Measurements from ENCODE around the gene ORM1.

GRCh38 chr9:113397082-113397873, 3.8 kb downstream of the ALAD start:
- RRBS, result no CpG with 5 or more reads among the region's 9 CpGs

GRCh38 chr9:113502963-113503670, 39.6 kb downstream of the RGS3 start:
- RRBS, result no CpG with 5 or more reads among the region's 8 CpGs

GRCh38 chr9:113511897-113512791, 48.6 kb downstream of the RGS3 start:
- RRBS, result no CpG with 5 or more reads among the region's 10 CpGs

GRCh38 chr9:113516974-113517703, 53.6 kb downstream of the RGS3 start:
- RRBS, result 91% methylated on average over 2 of the region's 9 CpGs

- RRBS, result no CpG with 5 or more reads among the region's 3 CpGs
Measured at GRCh38 chr9:113519743-113520143, 56.2 kb downstream of the RGS3 start.

DNA sequence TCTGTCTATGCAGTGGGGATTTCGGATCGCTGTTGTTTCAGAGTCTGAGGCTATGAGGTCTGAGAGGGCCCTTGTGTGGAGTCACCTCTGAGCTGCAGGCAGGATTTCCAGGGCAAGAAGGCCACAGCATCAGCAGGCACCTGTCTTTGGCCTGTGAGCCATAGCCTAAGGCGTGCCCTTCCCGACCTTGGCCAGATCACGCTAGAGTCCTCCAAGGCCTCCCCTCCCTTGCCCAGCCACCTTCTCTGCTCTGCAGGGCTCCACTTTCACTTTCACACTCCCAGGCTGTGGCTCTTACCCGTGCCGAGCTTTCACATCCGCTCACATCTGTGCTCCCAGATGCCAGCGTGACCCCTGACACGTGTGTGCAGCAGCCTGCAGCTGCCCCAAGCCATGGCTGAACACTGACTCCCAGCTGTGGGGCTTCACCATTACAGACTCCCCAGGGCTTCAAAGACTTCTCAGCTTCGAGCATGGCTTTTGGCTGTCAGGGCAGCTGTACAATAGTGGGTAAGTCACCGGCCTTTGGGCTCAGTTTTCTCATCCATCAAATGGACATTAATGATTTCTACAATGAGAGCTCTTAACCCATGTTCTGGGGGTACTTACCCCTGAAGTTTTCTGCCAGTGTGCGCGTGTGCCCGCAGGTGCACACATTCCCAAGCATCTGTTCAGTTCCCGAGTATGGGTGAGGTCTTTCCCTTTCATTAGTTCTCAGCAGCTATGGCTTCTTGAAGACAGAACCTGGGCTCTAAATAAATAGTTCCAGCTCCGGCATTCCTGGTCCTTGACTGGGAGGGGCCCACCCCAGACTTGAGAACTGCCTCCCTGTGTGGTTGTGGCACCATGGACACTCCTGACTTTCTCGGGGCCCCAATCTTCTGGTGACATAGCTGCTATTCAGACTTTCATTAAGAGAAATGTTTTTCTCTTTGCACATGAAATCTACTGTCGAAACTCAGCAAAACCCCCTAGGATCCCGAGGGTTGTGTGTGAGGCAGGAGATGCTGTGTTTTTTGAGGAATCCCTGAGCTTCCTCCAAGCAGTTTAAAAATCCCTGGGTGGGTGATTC, 118.5 kb downstream of the RGS3 start:
- RRBS, result no CpG with 5 or more reads among the region's 20 CpGs

DNA sequence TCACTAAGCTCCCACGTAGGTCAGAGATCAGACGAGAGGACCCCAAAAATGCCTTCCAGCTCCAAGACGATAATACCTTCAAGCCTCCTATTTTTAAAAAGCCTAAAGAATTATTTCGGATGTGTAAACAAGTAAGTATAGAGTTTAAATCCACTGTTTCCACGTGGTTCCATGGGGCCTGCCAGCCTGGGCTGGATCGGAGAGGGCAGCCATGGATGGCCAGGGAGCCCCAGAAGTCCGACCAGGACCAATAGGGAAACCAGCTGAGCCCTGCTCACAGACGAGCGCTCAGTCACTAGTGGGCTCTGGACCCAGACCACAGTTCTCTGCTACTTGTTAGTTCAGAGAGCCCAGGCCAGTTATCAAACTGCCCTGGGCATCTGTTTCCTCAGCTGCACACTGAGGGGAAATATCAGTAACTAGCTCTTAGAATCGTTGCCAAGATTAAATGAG, 124.7 kb downstream of the RGS3 start:
- RRBS, result no CpG with 5 or more reads among the region's 10 CpGs

- RRBS, result no CpG with 5 or more reads among the region's 16 CpGs
Measured at GRCh38 chr9:113621248-113621978, 157.9 kb downstream of the RGS3 start.

DNA sequence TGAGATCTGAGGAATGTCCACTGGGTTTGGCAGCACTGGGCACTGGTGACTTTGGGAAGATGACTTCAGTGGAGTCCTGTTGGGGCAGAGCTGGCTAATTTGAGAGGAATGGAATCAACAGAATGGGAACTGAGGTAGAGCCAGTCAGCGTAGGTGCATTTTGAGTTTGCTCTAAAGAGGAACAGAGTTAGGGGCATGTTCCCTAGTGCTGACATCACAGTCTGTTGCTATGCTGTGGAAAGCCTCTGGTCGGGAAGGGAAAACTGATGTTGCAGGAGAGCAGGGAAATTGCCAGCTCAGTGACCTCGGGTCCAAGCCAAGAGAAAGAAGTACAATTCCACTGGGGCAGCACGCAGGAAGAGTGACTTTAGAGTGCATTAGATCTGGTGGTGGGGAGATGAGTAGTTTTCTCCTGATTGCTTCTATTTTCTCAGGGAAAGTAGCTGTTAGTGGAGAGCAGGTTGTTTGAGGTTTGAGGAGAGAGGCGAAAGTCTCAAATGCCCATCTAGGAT, 57.0 kb downstream of the ZNF618 start:
- RRBS, result no CpG with 5 or more reads among the region's 5 CpGs

DNA sequence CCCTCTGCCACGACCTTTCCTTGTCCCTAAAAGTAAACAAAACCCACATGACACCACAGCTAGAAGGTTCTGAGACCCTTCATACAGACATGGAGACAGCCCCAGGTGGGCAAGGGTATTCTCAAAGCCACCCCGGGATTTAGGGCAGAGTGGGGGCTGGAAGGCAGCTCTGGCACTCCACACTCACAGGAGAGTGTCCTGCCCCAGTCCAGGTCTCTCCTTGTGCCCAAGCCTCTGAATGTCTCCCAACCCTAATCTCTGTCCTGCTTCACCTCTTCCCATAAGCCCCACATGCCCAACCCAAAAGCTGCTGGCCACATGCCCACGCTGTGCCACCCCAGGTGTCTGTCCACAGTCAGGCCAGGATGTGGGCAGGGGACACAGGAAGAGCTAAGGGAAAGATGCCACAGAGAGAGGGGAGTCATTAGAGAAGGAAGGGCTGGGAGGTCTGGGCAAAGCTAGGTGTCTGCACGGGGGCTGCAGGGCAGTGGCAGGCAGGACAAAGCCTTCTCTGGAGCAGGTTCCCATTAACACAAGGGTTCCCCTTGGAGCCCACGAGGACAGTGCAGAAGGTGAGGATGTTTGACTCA, 689 bp downstream of the AMBP start:
- RRBS, result no CpG with 5 or more reads among the region's 5 CpGs

DNA sequence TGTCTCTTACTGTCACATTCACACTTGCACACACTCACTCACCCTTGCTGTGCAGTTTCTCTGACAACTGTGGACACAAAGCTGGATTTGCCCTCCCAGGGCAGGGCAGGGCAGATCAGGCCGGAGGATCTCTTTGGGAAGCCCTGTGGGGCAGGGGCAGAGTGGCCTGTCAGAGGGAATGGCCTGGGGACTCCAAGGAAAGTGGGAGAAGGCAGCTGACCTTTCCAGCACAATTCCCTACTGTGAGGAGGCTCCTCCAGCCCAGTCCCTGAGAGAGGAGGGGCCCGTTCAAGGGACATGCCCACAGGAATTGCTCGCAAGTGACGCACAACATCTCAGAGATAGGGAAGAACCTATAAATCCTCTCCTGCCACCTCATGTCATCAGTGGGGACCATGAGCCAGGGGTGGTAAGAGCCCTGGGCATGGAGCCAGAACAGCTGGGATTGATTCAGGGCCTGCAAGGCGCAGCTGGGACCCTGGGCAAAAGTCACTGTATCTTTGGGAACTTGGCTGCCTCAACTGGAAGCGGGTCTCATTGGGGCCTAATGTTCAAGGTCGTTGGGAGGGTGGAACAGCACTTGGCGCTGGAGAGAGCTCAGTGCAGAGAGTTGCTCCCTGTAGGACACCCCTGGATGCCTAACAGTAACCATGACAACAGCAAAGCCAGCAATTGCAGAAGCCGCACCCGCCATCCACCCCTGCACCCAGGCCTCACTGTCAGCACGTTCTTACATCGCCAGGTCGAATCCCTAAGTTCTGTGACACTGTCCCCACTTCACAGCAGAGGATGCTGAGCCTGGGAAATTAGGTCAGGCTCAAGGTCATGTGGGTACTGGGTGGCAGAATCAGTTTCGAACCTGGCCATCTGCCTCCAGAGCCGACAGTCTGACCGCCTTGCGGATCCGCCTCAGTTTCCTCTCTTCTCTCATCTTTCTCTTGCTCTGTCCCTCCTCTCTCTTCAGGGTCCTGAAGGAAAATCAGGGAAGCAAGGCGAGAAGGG, 41.3 kb upstream of the ORM1 start:
- RRBS, result no CpG with 5 or more reads among the region's 19 CpGs

DNA sequence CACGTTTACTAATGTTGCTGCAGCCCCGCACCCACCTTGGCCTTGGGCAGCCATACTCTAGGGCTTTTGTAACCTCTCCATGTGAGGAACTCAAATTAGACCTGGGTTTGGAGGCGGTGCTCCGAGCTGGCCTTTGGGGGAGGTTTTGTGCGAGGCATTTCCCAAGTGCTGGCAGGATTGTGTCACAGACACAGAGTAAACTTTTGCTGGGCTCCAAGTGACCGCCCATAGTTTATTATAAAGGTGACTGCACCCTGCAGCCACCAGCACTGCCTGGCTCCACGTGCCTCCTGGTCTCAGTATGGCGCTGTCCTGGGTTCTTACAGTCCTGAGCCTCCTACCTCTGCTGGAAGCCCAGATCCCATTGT, at the start of gene ORM1:
TSS of gene ORM1 (plus strand) at position 266 of the 368 bp plus-strand sequence.
- RRBS, result no CpG with 5 or more reads among the region's 8 CpGs

- RRBS, result no CpG with 5 or more reads among the region's 3 CpGs
Measured at GRCh38 chr9:114363458-114363882, 24.3 kb downstream of the AKNA start.

- RRBS, result no CpG with 5 or more reads among the region's 10 CpGs
Measured at GRCh38 chr9:114371765-114372330, 15.9 kb downstream of the AKNA start.

DNA sequence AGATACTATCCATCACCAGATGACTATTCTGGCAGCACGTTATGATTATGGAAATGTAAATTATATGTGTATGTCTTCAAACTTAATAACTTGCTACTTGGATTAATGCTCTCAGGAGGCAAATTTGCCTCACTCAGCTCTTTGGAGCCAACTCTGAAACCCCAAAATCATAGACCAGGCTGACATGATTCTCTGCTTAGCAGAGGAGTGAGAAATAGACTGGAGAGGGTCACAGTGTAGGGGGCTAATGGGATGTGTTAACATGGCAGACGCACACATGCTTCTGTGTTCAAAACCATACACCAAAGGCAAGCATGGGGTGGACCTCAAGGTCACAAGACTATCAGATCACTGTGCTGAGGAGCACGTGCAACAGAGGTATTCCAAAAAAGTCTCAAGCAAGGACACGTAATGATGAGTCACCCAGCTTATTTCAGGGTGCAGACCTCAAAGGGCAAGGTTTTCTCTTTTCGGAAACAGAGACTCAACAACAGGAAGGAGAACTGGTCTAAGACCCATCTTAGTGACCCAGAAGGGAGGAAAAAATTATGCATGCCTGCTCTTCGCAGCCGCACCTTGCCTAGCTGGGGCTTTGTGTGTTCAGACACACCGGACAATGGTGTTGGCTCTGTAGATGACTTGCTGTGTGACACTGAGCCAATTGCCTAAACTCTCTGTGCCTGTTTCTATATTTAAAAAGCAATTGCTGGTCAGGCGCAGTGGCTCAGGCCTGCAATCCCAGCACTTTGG, 20.4 kb downstream of the WHRN start:
- RRBS, result no CpG with 5 or more reads among the region's 9 CpGs

GRCh38 chr9:114503522-114504103, 1.7 kb downstream of the WHRN start:
- RRBS, result no CpG with 5 or more reads among the region's 4 CpGs

DNA sequence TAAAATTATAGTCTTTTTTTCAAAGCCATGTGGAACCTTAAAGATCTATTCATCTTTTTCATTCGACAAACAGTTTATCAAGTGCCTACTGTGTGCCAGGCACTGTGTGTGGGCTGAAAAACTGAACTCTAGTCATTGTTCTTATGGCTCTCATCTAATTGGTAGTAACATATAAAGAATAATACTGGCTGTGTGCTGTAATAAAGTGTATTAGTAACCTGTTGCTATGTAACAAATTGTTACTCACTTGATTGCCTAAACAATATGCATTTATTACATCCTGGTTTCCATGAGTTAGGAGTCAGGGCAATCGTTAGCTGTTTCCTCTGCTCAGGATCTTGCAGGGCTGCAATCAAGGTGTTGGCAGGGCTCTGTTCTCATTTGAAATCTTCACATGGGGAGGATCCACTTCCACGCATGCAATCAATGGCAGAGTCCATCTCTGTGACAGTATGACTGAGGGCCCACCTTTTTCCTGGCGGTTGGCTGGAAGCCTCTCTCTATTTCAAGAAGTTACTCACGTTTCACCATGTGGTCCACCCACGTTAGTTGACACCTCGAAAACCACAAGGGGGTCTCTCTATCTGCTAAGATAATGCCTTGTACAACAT, 7.1 kb upstream of the WHRN start:
- RRBS, result no CpG with 5 or more reads among the region's 7 CpGs

DNA sequence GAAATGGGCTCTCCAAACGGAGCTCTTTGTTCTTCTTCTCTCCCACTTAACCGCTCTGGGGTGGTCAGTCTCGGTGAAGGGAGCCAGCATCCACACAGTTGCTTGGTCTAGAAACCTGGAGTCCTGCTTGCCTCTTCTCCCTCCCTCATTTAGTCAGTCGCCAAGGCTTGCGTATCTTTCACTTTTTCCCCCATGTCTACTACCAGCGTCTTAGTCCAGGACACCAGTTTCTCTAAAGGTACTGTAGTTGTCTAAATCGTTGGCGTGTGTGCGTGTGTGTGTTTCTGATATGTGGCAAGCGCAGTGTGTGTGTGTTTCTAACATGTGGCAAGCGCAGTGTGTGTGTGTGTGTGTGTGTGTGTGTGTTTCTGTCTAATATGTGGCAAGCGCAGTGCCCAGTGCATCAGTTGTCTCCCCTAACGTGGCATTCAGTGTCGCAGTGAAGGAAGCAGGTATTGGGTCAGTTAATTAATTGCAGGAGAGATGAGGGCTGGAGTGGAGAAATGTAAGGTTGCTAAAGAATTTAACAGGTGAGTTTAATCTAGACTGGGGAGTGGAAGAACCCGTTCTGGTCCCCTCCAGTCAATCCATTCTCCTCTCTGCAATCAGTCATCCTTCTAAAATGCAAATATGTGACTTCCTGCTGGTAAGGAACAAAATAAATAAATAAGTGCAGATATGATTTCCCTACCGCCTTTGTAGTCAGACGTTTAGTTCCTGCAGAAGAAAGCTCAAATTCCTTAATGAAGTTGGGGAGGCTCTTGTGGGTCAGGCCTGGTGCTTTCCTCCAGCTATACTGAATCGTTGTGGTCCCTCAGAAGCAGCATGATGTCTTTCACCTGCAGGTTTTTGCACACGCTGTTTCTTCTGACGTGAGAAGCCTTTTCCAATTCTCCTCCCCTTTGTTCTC, 861 bp downstream of the ATP6V1G1 start:
- RRBS, result no CpG with 5 or more reads among the region's 20 CpGs

DNA sequence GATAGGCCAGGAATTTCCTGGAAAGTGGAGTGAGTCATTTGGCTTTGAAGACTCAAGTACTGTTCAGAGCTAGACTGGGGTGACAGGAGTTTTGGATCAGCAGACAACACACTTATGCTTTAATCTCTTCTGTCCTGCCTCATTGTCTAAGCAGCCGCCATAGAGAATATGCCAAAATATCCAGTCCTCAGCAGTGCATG, 11.0 kb downstream of the TMEM268 start:
- RRBS, result no CpG with 5 or more reads among the region's 1 CpG

- RRBS, result no CpG with 5 or more reads among the region's 7 CpGs
Measured at GRCh38 chr9:114643569-114644797, 13.6 kb downstream of the TEX53 start.